SJSA1 (cell line): ENCODE measurements around the genes PALS1 and ATP6V1D.

- RAMPAGE, long total RNA = start-site peak on the plus strand at chr14:67241438-67241446, 52 and 13 reads in 2 replicates
Measured at GRCh38 chr14:67240904-67241626, at the start of gene PALS1. Gene PALS1, plus strand, starts transcription at chr14:67241435.

DNA sequence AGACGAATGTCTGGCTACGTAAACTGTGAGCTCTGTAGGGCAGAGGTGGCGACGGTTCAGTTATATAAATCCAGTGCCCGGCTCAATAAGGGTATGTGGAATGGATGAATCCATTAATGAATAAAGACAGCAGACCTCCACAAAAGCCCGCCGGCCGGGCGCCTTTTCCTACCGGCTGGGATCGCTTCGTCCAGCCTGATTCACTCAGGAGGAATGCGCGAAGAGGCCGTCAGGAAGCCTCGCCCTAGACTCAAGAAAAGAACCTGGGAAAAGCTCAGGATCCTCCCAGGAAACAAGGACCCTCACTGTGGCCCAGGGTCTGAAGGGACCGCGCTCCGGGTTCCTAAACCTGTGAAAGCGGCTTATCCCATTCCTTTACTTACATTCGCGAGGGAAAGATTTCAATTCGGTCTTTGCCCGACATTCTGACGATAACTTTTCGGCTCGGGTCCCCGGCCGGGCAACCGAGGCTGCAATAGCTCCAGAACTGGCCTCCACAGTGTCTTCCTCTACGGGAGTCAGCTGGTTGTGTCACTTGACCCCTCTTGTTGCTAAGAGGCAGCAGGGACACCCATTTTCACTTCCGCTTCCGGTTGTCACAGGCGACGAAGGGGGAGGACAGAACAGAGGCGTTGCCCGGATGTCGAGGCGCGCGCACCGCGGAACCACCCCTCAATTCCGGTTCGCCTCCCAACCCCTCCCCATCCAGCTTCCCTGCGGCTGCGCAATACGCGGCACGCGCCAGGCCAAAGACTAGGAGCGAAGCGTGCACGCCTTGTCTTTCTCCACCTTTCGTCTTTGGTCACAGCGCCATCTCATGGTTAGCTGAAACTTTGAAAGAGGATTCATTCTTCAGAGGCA, at the start of gene ATP6V1D:
Gene ATP6V1D, minus strand, starts transcription at position 530 of the 861 bp plus-strand sequence.
- RAMPAGE, long total RNA = start-site peak on the minus strand centred at position 543 of the sequence, 85 bp wide, 114 and 96 reads in 2 replicates

DNA sequence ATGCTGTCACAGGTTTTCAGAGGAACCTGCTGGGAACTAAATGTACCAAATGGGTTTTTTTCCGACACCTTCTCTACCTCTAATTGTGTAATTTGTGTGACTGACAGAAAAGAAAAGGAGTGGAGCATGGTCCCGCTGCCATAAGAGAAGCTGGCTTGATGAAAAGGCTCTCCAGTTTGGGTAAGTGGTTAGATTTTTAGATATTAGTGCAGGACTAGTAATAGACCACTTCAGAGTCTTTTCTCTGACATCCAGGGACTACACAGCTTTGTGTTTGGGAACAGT, 1.0 kb downstream of the ARG2 start:
- RAMPAGE, long total RNA = no peak

GRCh38 chr14:67644289-67644588, 24.5 kb downstream of the ARG2 start:
- RAMPAGE, long total RNA = no peak

DNA sequence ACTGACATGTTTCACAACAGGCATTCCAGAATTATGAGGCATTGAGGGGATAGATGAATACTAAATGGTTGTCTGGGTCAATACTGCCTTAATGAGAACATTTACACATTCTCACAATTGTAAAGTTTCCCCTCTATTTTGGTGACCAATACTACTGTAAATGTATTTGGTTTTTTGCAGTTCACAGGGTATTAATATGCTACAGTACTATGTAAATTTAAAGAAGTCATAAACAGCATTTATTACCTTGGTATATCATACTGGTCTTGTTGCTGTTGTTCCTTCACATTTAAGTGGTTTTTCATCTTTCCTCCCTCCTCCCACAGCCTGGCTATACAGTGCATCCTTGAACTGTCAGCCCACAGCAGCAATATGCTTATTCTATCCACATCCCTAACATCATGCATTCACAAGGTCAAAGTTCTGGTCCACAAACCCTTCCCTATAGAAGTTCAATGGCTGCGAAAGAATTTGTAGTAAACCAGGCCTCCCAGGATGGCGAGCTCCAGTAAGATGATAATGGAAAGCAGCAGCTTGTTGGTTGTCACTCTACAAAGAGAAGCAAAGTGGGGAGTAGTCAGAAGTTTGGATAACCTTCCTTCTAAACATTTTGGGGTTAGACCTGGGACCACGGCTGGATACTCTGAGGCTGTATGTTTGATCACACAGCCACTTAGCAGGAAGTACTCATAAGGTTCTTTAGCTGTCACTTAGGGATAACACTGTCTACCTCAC, 23.3 kb downstream of the VTI1B start:
- RAMPAGE, long total RNA = no peak

- RAMPAGE, long total RNA = no peak
Measured at GRCh38 chr14:67738514-67739537, 37.1 kb downstream of the RDH12 start.

DNA sequence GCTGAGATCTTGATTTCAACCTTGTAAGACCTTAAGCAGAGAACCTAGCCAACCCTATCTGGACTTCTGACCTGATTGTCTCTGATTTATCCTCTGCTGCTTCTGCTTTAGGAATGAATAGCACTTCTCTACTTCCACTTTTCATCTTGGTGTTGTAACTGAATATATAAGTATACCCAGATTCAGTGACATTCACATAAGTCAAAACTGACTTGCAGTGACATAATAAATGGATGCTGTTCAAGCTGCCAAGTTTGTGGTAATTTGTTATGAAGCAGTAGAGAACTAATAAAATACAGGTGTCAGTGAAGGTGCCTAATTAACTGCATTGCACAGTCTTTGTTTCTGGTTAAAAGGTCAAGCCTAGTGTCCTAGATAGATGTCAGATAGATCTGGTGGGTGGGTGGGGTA, 33.7 kb downstream of the RAD51B start:
- RAMPAGE, long total RNA = no peak

DNA sequence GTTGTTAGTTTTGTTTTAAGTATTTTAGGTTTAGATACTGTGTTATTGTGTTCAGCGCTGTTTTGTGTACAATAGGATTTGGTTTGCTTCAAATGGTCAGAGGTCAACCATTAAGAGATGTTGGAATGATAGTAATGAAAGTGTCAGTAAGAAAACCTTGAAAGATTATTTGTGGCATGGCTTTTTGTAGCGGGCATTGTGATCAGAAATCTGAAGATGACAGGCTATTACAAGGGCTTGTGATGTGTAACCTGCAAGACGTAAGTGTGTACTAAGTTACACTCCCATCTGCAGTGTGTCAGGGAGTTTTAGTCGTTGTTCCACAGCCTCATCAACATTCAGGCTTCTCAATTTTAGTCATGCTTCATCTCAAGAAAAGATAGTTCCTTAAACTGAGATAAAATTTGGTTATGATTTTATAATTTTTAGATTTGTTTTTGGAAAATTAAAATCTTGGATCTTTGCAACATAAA, 68.1 kb downstream of the RAD51B start:
- RAMPAGE, long total RNA = no peak

GRCh38 chr14:67907826-67908803, 88.5 kb downstream of the RAD51B start:
- RAMPAGE, long total RNA = no peak

DNA sequence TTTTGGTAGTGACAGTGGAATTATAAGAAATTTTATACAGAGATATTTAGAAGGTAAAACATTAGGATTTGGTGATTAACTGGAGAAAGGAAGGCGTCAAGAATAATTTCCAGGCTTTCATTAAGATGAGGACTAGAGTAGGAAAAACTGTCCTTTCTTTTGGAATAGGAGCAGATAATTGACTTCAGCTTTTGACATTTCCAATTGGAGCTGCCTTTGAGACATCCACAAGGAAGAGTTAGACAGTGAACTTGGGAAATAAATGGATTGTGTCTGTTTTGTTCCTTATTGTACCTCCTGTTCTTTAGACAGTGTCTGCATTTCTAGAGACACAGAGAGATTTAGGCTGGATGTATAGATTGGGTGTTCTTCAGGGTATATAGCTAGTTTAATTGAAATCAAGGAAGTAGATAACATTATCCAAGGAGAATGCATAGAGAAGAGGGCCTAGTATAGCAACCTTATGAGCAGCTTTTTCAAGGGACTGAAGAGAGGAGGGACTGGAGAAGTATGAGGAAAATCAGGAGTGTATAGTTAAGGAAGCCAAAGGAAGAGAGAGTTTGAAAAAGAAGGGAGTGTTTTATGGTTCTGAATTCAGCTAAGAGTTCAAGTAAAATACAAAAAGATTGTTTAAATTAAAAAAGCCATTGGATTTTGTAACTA, 265.5 kb downstream of the RAD51B start:
- RAMPAGE, long total RNA = no peak

GRCh38 chr14:68164326-68165350, 345.1 kb downstream of the RAD51B start:
- RAMPAGE, long total RNA = no peak

DNA sequence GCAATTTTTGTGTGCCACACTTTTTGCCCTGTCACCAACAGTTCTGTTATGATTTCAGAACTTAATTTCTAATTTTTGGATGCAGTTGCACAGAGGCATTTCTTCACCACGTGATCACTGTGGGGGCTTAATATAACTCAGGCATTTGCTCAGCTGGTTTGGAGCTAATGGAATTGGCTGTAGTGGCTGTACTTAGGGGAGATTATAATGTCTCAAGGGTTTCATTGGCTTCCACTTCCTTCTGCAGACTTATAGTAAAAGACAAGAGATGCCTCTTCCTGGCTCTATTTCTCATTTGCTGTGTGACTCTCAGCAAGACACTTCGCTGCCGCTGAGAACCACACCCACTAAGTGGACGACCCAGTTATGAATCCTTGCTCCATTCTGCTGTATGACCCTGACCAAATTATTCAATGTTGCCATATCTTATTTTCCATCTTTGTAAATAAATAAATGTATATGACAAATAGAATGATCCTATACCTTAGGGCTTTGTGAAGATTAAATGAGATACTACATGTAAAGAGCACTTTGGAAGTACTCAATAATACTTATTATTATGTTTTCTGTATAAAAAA, 452.5 kb downstream of the RAD51B start:
- RAMPAGE, long total RNA = no peak

GRCh38 chr14:68308875-68309492, 483.9 kb downstream of the ZFP36L1 start:
- RAMPAGE, long total RNA = no peak

- RAMPAGE, long total RNA = no peak
Measured at GRCh38 chr14:68367535-68368205, 425.2 kb downstream of the ZFP36L1 start.

- RAMPAGE, long total RNA = no peak
Measured at GRCh38 chr14:68521313-68521804, 271.5 kb downstream of the ZFP36L1 start.

DNA sequence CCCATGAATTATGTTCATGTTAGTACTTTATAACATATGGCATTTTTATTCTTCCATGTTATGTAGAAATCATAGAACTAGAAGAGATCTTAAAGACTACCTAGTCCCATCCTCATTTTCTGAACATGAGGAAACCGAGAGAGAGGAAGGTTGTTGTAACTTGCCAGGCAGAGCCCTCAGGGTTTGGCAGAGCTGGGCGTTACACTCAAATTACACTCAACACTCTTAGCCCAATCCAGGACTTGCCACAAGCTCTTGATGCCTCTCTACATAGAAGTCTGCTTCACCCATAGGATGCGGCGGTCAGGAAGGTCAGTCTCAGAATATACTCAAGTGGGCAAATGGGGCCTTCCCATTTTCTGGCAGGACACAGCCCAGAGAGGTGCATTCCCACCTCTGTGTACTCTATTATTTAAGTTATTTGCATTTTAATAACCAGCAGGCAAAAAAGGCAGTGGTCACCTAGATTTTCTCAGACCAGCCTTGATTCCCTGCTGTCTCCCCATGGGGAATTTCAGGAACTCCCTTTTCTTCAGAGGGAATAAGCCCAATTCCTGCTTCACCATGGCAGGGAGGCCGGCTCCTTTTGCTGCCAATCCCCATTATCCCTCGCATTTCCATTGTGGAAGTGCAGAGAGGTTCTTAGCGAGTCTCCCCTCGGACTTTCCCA, 208.0 kb downstream of the ZFP36L1 start:
- RAMPAGE, long total RNA = no peak

GRCh38 chr14:68587009-68587874, 205.6 kb downstream of the ZFP36L1 start:
- RAMPAGE, long total RNA = no peak

DNA sequence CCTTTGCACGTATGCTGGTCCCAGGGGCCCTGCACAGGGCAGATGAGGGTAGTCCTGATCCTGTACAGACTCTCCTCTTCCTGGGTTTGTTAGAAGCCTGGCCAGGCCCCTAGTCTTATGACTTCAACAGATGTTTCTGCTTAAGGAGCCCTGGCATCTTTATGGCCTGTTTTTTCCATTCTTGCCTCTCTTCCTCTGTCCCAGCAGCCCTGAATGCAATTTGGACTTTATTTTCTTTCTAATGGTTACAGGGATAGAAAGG, 203.4 kb downstream of the ZFP36L1 start:
- RAMPAGE, long total RNA = no peak

- RAMPAGE, long total RNA = no peak
Measured at GRCh38 chr14:68627903-68628724, 164.8 kb downstream of the ZFP36L1 start.

DNA sequence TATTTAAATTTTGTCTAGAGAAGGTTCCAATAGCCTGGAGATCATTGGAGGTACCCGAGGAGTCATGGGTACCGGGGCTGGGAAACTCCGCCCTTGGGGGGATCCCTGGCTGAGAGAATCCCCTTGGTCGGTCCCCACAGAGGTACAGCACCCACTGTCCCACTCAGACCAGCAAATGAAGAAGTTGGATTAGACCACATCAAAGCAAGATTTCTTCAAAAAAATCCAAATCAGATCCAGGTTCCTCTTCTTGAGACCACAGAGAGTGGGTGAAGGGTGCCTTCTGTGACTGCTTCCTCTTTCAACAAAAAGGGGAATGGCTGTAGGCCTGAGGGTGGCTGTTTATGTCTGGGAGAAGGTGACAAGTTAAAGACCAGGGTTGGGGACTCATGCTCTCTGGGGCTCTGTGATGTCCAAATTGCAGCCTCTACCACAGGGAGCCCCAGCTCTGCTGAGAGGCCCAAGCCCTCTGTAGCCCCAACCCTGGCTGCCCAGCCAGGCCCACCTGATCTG, 51.0 kb downstream of the ZFP36L1 start:
- RAMPAGE, long total RNA = no peak